ENCODE measurements around a stretch of chr18.

- PRO-cap, 7 experiments: no peak in any of the 7 experiments
- RAMPAGE, long total RNA, 2 experiments: no peak in any of the 2 experiments
Measured at GRCh38 chr18:48446531-48446910, 37.3 kb upstream of the ZBTB7C start.

GRCh38 chr18:48553125-48553745 lies 14.4 kb downstream of the CTIF start:
- PRO-cap, 7 experiments: no peak in any of the 7 experiments
- RAMPAGE, long total RNA, 2 experiments: no peak in any of the 2 experiments

GRCh38 chr18:48619160-48619888 lies 80.5 kb downstream of the CTIF start:
- PRO-cap, 7 experiments: no peak in any of the 7 experiments
- RAMPAGE, long total RNA, 2 experiments: no peak in any of the 2 experiments

DNA sequence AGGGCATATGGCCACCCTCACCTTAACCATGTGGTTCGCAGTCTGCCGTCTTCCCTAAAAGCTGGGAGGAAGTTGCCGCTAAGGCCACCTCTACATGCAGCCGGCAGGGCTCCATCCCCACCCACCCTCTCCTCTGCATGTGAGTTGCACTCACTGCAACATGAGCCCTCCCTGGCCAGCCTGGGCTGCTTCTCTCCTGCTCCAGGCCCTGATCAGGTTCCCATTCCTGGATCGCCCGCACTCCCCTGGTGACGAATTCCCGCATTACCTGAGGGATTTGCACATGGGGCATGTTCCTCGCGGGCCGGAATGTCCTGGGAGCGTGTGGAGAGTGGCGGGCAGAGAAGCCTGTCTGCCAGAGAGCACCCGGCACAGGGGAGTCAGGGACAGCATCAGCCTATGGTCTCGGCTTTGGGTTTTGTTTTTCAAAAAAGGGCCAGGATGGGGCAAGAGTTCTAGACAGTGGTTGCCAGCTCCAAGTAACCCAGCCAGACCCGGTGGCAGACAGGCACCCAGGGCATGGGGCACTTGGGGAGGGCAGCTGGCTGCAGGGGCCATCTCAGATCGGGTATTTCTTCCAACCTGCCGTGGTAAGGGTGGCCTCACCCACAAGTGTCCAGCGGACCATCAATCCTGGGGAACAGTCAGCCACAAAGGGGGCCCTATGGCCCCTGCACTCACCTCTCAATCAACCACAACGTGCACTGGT lies 187.8 kb downstream of the SMAD7 start:
- PRO-cap, 7 experiments: no peak in any of the 7 experiments
- RAMPAGE, long total RNA, 2 experiments: no peak in any of the 2 experiments

- PRO-cap, 7 experiments: no peak in any of the 7 experiments
- RAMPAGE, long total RNA, 2 experiments: start-site peak on the plus strand in 1 of 2 experiments, at chr18:48775366-48775867 at its widest, 6 reads per replicate
Measured at GRCh38 chr18:48775157-48775888, 175.4 kb downstream of the SMAD7 start.

- PRO-cap, 7 experiments: peak in 1 of 7 experiments; most common minus-strand start chr18:48834018 (in 1)
- RAMPAGE, long total RNA, 2 experiments: no peak in any of the 2 experiments
Measured at GRCh38 chr18:48833837-48834370, 116.9 kb downstream of the SMAD7 start.

GRCh38 chr18:48889235-48889932 lies 61.4 kb downstream of the SMAD7 start:
- PRO-cap, 7 experiments: peak in 2 of 7 experiments; most common minus-strand start chr18:48889566 (in 2)
- RAMPAGE, long total RNA, 2 experiments: no peak in any of the 2 experiments

DNA sequence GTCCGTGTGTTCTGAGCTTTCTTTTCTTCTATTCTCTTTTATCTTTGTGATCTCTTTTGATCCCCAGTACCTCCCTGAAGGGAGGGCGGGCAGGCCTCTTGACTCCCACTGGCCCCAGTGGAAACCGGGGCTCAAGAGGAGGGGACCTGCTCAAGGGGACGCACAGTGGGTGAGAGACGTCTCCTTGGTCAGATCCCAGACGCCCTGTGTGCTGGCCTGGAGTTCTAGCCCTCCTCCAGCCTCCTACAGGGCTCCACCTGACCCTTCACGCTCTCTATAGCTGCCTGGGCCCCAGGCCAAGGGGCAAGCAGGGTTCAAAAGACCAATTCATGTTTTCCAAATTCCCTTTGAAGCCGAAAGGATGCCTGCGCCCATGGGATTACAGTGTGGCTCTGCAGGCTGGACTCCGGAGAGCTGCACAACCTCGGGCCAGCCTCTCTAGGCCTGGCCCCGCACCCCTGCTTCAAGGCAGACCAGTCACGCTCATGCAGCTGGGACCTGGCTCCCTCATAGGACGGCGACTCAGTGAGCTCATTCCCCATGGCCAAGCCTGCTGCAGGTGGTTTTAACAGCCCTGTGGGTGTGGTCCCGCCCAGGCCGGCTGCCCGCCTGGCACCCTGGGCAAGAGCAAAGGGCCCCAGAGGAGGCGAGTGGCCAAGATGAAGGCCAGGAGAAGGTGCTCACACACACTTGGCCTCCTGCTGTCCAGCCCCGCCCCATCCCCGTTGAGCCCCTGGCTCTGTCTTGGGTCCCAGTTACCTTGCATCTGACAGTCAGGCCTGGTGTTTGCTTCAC lies 57.2 kb downstream of the SMAD7 start:
- PRO-cap, 7 experiments: no peak in any of the 7 experiments
- RAMPAGE, long total RNA, 2 experiments: no peak in any of the 2 experiments

DNA sequence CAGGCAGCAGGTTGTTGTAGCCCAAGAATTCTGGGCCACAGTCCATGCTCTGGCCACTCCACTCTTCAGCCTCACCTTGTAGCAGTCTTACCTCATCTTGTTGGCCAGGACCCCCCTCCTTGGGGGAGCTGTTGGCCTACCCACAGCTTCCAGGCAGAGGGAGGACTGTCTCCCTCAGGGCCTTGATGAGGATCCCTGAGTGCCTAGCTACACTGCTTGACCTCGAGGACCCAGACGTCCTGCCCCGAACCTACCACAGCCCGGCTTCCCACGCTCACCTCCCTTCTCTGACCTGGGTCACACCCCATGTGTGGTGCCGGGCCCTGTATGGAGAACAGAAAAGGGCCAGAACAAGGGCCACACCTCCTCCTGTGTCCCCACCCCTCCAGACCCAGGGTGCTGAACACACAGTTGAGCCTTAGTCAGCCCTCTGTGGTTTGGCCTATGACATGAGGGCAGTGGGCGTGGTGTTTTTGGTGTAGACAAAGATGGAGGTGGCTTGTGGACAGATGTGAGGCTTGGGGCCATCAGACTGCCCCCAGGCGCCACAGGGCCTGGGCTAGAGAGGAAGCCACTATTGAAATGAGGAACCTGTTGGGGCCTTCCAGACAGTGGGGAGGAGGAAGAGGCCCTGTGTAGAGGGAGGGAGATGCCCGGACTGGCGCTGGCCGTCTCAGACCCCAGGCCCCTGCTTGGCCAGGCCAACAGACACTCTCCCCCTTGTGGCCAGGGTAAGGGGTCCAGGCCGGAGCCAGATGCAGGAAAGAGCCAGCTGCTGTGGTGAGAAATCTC lies 54.0 kb downstream of the SMAD7 start:
- PRO-cap, 7 experiments: peak in 1 of 7 experiments; most common plus-strand start position 508 of the sequence (in 1)
- RAMPAGE, long total RNA, 2 experiments: no peak in any of the 2 experiments

DNA sequence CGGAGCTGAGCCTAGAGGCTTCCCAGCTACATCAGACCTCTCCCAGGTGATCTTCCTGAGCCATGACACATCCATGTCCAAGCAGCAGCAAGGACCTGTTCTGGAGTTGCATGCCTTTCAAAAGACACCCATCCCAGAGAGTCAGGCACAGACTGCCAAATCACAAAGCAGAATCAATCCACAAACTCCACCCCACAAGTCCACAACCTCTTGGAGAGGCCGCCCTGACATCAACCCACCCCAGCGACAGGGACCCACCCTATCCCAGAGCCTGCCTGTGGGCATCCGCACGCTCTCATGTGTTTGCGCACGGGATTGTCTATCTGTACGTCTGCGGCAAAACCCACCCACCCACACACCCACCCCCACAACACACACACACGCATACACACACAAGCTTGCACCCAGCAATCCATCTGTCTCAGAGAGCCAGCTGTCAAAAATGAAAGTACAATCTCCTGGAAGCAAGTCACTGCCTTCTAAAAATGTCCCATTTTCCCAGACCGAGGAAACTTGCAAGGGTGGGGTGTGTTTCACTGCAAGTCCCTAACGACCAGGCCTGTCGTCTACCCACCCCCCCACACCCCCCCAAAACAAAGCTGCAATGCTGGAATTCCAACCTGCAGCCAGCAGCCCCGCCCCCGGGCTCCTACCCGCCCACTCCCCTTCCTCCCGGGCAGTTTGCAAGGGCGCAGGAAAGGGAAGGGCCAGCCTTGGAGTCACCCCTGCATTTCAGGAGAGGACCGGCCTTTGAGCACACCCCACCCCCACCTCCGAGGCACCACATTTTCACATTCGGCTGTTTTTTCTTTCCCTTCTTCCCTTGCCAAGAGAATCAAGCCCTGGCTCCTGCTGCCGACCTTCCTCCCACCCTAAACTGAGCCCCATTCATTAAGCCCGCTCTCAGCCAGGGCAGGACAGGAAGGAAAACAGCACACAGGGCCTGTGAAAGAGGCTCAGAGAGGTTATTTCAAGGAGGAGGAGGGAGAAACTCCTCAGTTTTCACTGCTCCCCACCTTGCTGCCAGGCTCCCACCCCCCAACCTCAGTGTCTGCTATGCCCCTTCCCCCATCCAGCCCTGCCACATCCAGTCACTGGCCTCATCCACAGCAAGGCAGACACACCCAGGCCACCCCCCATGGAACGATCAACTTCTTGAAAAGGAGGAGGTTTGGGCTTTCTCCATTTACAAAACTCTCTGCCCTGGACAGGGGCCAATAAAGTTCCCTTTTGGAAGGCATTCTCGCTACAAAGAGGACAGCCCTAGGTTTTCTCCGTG lies 11.5 kb downstream of the SMAD7 start:
- PRO-cap, 7 experiments: peak in 2 of 7 experiments; most common plus-strand start position 679 of the sequence (in 2); most common minus-strand start position 443 of the sequence (in 1)
- RAMPAGE, long total RNA, 2 experiments: no peak in any of the 2 experiments

- PRO-cap, 7 experiments: no peak in any of the 7 experiments
- RAMPAGE, long total RNA, 2 experiments: no peak in any of the 2 experiments
Measured at GRCh38 chr18:48942236-48943133, 8.3 kb downstream of the SMAD7 start.

DNA sequence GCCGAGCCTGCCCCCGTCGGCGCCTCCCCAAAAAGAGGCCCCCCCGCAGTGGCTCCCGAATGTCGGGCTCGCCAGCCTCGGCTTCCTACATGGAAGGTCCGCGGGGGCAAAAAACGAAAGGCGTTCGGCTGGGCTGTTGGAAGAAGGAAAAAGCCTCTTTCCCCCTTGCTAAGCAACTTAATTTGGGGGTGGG lies 110 bp downstream of the SMAD7 start:
- PRO-cap, 7 experiments: peak in 2 of 7 experiments; most common plus-strand start position 58 of the sequence (in 2); most common minus-strand start position 154 of the sequence (in 1)
- RAMPAGE, long total RNA, 2 experiments: no peak in any of the 2 experiments

DNA sequence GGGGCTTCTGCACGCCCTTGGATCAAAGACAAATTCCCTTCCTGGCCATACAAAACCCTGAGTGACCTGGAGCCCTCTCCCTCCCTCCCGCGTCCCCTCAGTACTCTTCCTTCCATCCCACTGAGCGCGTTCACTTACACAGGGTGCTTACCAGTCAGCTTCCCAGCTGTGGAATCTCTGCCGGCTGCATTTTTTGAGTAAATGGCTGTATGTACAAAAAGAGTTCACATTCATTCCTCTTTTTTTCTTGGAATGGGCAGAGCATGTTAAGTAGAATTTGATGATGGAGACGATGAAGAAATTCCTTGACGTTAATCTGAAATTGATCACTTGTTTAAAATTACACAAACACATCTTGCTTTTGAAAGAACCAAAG lies 12.1 kb upstream of the SMAD7 start:
- PRO-cap, 7 experiments: no peak in any of the 7 experiments
- RAMPAGE, long total RNA, 2 experiments: no peak in any of the 2 experiments

DNA sequence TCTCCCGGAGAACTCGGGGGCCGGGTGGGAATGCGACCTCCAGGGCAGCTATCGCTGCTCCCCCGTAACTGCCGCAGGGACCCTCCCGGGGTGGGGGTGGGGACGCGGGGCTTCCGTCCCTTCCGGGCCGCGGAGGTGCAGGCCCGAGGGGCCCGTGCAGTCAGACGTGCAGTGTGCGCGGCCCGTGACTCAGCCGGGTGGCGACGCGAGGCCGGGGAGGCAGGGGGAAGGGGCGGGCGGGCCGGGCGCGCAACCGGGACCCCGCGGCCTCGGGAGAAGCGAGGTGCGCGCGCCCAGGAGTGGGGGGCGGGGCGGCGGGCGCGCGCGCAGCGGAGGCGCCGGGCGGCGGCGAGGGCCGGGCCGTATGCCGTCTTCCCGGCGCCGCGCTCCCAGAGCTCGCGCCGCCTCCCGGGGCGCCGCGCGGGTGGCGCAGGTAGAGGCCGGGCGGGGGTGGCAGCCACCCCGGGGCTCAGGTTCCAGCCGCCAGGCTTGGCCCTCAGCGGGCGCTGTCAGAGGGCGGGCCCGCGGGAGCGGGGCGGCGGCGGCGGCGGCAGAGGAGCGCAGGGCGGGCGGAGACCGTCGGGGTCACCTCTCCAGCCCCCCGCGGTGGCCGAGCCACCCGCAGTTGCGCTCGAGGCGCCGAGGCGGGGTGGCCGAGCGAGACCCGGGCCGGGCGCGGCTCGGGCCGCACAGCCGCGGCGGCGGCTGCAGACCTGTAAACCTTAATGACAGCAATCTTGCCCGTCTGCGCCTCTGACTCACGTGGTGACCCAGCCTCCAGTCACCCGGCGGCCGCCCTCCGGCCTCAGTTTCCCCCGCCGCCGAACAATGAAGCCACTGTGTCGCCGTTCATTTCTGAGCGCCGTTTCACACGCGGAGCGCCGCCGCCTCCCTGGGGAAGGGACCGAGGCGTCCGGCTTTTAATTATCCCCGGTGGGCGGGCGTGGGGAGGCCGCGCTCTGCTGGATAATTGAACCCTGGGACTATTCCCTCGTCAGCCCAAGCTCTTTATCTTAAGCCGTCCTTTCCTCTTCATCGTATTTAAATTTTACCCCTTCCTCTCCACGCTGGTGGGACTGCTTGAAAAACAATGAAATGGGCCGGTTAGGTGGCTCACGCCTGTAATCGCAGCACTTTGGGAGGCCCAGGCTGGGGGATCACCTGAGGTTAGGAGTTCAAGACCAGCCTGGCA lies 25.3 kb upstream of the SMAD7 start:
- PRO-cap, 7 experiments: peak in 7 of 7 experiments; most common plus-strand start position 392 of the sequence (in 5); most common minus-strand start position 191 of the sequence (in 7)
- RAMPAGE, long total RNA, 2 experiments: no peak in any of the 2 experiments

GRCh38 chr18:48990523-48991494 lies 40.0 kb upstream of the SMAD7 start:
- PRO-cap, 7 experiments: no peak in any of the 7 experiments
- RAMPAGE, long total RNA, 2 experiments: no peak in any of the 2 experiments

DNA sequence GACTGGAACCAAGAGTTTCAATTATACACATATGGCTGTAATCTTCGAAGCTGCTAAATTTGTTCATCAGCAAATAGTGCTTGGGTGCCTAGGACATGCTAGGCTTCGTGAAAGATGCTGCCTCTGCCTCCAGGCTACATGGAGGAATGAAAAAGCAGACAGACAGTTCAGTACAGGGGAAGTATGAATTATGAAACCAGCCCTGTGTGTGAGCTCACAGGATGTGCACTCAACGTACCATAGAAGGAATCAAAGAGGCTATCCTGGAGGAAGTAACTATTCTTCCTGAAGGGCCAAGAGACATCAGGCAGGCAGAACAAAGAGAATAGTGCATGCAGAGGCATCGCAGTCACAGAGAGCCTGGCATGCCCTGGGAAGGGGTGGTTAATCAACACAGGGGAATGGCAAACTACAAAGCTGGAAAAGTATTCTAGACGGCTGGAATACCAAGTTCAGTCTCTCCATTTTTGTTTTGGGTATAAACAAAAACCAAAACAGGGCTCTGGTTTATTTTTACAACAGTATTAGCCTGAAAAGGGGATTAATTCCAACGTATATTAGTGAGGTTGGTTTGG lies 61.4 kb downstream of the DYM start:
- PRO-cap, 7 experiments: no peak in any of the 7 experiments
- RAMPAGE, long total RNA, 2 experiments: no peak in any of the 2 experiments

- PRO-cap, 7 experiments: no peak in any of the 7 experiments
- RAMPAGE, long total RNA, 2 experiments: no peak in any of the 2 experiments
Measured at GRCh38 chr18:49465265-49465829, 4.9 kb upstream of the DYM start.

DNA sequence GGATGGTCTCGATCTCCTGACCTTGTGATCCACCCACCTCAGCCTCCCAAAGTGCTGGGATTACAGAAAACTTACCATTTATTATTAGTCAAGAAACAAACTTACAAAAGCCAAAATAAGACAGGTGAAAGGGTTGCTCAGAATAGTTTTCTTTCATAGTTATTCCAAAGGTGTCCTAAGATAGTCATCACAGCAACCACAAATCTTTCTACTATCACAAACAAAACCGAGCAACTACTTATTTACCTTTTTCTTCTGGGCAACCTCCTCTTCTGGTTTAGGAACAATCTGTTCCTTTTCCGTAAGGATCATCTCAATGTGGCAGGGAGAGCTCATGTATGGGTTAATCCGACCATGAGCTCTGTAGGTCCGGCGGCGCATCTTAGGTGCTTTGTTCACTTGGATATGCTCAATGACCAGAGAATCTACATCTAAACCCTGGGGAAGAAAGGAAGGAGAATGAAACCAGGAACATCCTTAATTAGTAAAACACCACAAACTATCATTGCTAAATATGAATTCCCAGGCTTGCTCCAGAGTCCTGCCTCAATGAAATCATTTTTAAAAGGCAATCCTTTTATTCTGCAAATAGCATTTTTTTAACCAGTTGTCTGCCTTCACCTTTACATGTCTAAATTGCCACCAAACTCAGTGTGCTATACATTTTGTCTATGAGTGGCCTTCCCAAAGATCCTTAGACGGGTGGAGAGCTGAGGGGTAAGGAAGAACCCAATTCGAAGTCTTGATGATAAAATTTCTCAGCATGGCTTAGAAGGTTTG lies 2.3 kb upstream of the C18orf32 start:
- PRO-cap, 7 experiments: peak in 2 of 7 experiments; most common minus-strand start position 196 of the sequence (in 2)
- RAMPAGE, long total RNA, 2 experiments: no peak in any of the 2 experiments

DNA sequence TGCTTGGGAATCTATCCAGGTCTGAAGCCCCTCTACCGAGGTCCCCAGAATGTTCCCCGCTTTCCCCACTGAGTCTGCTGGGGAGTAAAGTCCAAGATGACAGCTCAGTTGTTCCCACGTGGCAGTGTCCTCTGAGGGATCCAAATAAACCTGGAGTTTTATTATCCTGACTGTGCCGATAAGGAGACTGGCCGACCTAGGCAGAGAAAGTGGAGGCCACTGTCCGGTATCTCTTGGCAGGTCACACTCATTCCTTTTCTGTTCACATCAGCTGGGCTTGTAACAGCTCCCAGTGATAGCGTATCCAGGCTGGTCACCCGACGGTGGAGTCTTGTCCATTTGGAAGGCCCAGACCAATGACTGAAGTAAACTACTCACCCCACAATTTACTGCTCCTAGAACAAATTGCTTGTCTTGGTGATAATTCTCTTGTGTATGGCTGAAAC lies 22.4 kb upstream of the RPL17 start:
- PRO-cap, 7 experiments: no peak in any of the 7 experiments
- RAMPAGE, long total RNA, 2 experiments: no peak in any of the 2 experiments

DNA sequence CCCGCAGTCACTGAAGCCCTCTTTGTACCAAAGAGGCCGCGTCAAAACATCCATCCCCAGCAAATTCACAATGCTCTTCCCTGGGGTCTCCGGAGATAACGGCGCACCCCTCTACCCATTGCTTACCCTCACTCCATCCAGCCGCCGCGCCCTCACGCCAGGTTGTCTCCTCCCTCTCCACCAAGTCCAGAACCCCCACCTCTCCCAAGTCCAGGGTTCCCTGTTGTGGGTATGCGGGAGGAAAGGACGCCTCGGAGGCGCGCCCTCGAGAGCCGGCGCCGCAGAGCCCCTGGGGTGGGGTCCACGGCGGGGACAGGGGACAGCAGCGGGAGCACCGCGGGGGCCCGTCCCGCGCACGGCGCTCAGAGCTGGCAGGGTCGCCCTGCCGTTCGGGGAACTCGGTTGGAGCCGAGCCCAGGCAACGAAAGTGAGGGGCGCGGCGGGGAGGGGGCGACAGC lies 870 bp downstream of the MYO5B start:
- PRO-cap, 7 experiments: no peak in any of the 7 experiments
- RAMPAGE, long total RNA, 2 experiments: no peak in any of the 2 experiments

Data from ovary (tissue), 7 donors.